HEK293 (cell line): ENCODE measurements around a stretch of chr1.

DNA sequence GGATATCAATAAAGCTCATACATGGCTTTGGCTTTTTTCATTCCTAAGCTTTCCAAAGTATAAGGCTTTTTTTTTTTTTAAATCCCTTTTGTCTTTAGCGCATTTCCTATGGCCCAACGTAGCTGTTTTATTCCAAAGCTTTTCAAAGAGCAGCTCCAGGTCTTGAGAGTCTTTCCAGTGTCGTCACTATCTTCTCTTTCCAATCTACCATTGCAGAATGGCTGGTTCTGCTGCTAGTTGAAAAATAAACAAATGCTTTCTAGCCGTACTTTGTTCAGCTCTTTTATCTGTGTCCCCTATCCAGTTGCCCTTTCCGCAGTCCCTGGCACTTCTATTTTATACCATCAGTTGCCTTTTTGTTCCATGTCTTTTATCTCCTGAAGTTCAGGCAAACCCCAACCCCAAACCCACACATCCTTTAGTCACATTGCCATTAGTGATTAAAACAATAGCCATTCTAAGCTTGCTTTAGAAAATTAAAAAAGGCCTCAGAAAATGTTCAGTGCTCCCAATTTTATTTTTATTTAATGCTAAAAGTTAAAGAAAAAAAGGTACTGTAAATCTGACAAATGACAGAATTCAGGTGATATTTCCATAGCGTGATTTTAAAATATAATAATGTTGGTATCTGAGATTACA is 6.1 kb downstream of the IRF2BP2 start:
- PRO-cap = no peak
- RRBS, 2 experiments = no CpG with 5 or more reads among the region's 6 CpGs

GRCh38 chr1:234613187-234614103 is 3.5 kb upstream of the IRF2BP2 start:
- PRO-cap = no peak
- RRBS, 2 experiments = no CpG with 5 or more reads among the region's 12 CpGs

DNA sequence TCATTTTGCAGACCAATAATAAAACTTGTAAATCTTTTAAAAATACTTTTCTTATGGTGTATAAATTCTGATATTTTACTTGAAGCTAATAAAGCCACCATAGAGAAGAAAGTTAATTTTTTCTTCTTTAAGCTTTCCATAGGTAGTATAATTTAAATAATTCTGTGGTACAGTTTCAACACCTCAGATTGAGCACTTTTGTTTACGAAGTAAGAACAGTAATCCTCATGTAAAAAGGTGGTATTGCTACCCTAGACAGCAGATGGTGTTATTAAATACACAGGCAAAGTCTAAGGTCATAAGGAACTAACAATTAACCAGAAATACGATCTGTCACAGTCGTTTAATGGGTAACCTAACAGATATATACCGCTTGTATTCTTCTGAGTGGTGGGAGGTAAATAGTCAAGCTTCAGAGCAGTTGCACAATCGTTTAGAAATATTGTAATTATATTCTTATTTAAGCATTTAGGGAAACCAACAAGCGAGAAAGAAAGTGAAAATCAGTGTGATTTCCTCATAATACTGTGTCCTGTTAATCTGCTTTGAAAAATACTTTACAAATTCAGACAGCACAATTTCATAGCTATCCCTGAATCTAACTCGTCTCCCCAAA is 9.8 kb upstream of the IRF2BP2 start:
- PRO-cap = no peak
- RRBS, 2 experiments = no CpG with 5 or more reads among the region's 7 CpGs

GRCh38 chr1:234631645-234632337 is 21.8 kb upstream of the IRF2BP2 start:
- PRO-cap = no peak
- RRBS, 2 experiments = no CpG with 5 or more reads among the region's 1 CpG

GRCh38 chr1:234642977-234643802 is 33.2 kb upstream of the IRF2BP2 start:
- PRO-cap = no peak
- RRBS, 2 experiments = no CpG with 5 or more reads among the region's 14 CpGs

- PRO-cap = no peak
- RRBS, 2 experiments = no CpG with 5 or more reads among the region's 8 CpGs
Observed at GRCh38 chr1:234657029-234657764, 47.2 kb upstream of the IRF2BP2 start.

- PRO-cap = no peak
- RRBS, 2 experiments = no CpG with 5 or more reads among the region's 5 CpGs
Observed at GRCh38 chr1:234658112-234658700, 48.2 kb upstream of the IRF2BP2 start.

- PRO-cap = no peak
- RRBS, 2 experiments = no CpG with 5 or more reads among the region's 4 CpGs
Observed at GRCh38 chr1:234696025-234696258, 86.0 kb upstream of the IRF2BP2 start.

- PRO-cap = no peak
- RRBS, 2 experiments = no CpG with 5 or more reads among the region's 11 CpGs
Observed at GRCh38 chr1:234722285-234722824, 112.4 kb upstream of the IRF2BP2 start.

DNA sequence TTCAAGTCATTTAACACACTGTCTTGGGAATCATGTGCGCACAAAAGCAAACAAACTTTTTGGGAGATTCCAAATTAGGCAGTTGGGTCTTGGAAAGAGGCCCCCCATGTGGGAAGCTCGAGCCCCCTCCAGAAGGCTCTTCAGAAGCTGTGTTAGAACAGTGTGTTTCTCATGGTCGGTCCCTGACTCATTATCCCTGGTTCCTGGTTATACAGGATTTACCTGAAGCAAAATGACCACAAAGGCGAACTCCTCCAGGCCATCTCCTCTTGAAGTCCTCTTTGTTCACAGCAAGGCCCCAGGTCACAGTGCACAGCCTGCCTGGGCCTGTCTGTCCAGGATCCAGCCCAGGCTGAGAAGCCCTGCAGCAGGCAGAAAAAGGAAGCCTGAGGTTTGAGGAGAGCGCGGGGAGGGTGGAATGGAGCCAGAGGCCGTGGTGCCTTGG is 136.7 kb upstream of the IRF2BP2 start:
- PRO-cap = no peak
- RRBS, 2 experiments = no CpG with 5 or more reads among the region's 7 CpGs

DNA sequence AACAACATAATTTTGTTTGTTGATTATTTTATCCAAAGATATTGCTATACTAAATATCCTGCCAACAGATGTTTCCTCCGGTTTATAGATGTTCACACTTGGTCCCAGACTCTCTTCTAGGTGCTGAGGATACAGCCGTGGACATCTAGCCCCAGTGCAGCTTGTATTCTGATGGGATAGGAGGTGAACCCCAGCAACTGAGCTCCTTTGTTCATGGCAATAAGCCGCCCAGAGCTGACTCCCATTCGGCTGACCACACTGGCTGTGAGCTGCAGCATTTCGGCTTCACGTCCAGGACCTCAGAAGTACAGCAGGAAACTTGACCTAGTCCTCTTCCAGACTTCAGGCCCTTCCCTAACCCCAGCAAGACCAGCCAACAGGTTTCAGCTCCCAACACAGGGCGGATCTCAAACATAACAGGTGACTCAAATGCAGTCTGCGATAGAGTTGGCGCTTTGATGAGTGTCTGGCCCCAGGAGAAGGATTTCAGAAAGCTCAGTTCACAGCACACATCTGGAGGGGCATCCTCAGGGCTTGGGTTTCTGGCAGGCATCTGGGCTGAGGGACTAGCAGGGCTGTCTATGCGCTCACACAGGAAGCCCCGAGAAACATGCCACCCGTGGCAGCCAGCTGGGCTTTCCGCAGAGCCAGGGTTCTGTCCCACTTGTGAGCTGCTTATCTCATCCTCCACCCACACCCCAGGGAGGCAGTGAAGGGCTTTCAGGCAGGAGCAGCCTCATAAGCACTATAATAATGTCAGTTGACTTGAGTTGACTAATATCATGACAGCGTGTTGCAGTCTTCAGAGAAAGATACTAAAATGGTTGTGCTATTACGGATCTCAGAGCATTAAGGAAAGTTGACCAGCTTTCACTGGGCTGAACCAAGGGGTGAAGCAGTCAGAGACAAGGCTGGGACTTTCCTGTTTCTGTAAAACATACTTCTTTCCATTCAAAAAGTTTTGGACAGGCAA is 232.7 kb upstream of the IRF2BP2 start:
- PRO-cap = no peak
- RRBS, 2 experiments = no CpG with 5 or more reads among the region's 15 CpGs

DNA sequence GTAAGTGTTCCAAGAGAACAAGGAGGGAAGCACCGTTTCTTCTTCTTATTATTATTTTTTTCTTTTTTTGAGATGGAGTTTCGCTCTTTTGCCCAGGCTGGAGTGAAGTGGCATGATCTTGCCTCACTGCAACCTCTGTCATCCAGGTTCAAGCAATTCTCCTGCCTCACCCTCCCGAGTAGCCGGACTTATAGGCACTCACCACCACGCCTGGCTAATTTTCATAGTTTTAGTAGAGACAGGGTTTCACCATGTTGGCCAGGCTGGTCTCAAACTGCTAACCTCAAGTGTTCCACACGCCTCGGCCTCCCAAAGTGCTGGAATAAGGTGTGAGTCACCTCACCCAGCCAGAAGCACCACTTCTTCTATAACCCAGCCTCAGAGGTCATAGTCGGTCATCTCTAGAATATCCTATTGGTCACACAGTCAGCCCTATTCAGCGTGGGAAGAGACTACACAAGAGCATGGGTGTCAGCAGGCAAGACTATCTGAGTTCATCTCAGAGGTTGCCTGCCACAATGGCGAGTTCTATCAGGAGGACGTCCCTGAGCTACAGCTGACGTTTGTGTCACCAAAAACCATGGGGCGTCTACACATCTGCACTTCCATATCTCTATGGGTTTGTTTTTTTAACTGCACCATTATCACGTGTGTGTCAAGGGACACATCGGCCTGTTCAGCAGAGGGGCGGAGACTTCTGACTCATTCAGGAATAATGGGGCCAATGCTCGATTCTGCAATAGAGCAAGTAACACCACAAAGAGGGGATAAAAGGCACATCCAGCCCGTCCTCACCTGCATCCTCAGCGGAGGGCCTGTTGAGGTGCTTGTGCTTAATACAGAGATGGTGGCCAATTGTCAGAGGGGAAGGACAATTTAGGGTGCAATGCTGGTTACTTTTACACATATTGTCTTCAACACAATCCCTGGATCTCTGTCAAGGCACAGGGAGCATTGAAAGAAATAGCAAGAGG is 256.2 kb upstream of the IRF2BP2 start:
- PRO-cap = no peak
- RRBS, 2 experiments = no CpG with 5 or more reads among the region's 19 CpGs

DNA sequence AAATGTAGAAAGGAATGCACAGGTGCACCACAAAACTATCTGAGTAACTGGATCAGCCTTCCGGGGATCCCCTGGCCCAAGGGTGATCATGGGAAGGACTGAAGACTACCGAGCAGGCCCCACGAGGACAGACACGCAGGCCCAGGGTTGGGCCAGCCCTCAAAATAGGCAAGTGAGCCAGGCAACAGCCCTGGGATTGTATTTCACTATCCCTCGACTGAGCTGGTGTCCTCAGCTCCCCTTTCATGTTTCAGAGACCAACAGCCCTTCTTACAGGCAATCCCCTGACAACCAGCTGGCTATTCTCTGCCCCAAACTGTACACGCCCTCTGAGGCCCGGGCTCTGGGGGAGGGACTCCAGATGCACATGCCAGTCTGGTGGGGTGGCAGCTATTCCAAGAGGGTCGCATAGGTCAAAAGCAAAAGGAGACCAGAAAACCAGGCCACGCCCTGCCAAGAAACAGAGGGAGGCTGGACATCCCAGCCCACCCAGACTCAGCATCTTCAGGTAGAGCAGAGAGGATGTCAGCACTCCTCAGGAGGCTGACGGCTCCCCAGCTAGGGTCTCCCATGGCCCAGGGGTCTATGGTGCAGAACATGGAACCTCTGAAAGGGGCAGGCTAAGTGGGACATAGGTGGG is 243.0 kb downstream of the TOMM20 start:
- PRO-cap = no peak
- RRBS, 2 experiments = no CpG with 5 or more reads among the region's 10 CpGs

DNA sequence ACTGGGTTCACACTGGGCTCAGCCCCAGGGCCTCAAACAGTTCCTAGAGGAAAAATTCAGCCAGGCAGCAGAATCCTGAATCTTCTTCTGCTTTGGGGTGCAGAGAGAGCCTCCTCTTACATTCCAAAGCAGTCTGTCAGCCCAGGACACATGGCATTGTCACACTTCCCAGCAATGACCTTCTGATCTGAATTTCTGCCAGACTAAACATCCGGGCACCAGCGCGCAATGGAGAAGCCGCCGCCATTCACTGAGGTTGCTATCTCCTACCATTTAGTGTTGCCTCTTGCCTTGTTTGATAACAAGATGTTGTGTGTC is 229.2 kb downstream of the TOMM20 start:
- PRO-cap = no peak
- RRBS, 2 experiments = no CpG with 5 or more reads among the region's 5 CpGs

DNA sequence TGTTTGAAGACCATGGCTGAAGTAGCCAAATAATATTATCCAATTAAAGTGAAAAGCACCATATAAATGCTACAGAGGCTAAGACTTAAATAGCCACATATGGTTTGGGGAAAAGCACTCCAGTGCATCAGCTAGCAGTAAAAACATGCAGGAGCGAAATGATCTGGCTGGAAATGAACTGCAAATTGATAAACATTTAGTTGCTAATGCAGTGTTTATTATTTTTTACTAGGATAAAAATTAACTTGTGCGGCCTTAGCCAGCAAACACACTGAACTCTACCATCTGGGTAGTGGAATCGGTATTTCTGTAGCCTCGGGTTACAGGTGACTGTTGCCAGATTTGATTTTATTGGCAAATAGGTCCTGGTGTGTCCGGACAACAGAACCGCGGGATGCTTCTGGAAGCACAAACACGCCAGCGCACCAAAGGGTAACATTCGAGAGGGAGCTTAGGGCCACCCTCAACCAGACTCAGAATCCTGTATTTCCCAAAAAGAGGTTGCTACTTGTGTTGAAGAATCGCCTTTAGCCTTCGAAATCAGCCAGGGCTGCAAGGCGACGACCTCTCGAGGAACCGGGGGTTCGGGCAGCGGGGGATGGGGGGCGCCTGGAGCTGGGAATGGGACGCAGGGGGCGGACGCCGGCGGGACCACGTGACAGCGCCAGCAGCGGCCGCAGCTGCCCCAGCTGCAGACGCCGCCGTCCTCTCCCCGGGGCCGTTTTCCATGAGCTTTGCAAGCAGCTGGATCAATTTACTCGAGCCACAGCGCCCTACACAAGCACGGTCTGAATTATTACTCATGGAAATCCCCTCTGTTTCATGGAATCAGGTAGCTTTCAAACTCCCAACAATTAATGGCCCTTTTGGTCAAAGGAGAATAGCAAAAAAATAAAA is 158.9 kb downstream of the TOMM20 start:
- PRO-cap = bidirectional peak, plus-strand start at position 688 of the sequence, minus-strand start at position 710 of the sequence
- RRBS, 2 experiments = 2 to 19% methylated on average over 17 of the region's 36 CpGs

GRCh38 chr1:235050855-235051502 is 77.7 kb downstream of the TOMM20 start:
- PRO-cap = no peak
- RRBS, 2 experiments = no CpG with 5 or more reads among the region's 9 CpGs

GRCh38 chr1:235060574-235061852 is 67.6 kb downstream of the TOMM20 start:
- PRO-cap = no peak
- RRBS, 2 experiments = no CpG with 5 or more reads among the region's 12 CpGs

- PRO-cap = no peak
- RRBS, 2 experiments = no CpG with 5 or more reads among the region's 17 CpGs
Observed at GRCh38 chr1:235062243-235063136, 66.1 kb downstream of the TOMM20 start.

DNA sequence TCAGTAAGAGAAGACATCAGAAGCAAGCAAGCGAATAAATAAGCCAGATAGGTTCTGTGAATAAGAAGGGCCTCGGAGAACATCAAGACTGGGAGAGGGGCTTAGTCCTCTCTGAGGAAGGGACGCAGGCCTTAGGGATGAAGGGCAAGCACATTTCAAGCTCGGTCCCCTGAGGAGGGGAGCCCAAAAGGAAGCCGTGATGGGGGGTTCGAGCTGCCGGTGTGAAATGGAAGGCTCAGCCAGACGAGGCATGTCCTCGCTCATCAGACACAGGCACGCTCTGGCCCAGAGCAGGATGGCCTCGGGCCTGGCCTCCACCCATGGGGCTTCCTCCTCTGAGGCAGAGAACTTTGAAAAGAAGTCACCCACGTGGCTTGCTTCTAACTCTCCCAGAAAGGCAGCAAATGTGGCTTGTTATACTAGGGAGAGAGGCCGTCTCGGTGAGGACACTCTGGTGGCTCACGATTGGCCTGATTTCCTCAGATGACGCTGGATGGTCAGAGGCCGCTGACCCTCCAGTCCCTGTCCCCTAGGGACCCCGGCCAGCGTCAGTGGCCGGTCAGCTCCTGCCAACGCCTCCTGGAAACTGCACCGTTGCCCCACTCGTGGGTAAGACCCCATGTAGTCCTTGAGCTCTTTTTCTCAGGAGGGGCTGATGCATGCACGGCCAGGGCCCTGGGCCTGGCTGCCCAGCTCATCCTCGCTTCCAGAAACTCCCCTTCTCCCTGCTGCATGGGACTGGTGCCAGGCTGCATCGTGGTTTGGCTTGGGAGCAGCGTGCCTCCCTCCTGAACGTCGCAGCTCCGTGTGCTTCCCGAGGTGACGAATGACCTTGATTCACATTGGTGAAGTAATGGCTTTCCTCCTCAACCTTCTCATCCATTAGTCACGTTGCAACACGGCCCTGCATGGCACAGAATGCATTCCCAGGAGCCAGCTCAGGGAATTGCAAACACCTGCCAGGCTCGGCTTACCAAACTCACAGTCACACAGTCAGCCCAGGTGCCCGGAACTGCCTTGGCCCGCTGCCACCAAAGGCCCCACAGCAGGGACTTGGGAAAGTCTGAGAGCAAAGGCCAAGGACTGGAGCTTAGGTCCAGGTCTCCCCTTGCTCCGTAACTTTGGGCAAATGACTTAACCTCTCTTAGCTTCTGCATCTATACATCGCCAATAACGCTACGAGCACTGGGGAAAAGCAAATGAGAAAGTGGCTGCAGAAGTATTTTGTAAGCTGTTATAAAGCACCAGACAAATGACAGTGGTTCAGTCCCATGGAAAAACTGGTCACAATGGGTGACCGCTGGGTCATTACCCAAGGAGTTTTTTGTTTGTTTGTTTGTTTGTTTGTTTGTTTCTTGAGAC is 58.7 kb downstream of the TOMM20 start:
- PRO-cap = no peak
- RRBS, 2 experiments = no CpG with 5 or more reads among the region's 42 CpGs

- PRO-cap = no peak
- RRBS, 2 experiments = no CpG with 5 or more reads among the region's 30 CpGs
Observed at GRCh38 chr1:235074698-235075546, 53.7 kb downstream of the TOMM20 start.